B cell (primary cell): ENCODE measurements around a stretch of chr11.

GRCh38 chr11:69052375-69053217 lies 3.9 kb downstream of the TPCN2 start:
- PRO-cap: no peak
- CAGE, long polyA plus RNA: no peak

DNA sequence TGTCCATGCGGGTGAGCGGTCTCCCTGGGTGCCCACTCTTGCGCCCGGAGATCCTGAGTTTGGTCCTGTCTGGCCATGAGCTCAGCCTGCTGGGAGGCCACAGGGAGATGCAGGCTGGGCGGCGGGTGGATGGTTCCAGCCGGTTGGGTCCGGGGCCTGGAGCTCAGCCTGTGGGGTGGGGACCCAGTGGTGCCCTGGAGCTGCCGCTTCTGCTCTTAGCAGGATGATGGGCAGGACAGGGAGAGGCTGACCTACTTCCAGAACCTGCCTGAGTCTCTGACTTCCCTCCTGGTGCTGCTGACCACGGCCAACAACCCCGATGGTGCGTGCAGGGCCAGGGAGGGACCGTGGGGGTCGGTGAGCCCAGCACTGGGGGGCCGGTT lies 18.5 kb downstream of the TPCN2 start:
- PRO-cap: no peak
- CAGE, long polyA plus RNA: no peak

DNA sequence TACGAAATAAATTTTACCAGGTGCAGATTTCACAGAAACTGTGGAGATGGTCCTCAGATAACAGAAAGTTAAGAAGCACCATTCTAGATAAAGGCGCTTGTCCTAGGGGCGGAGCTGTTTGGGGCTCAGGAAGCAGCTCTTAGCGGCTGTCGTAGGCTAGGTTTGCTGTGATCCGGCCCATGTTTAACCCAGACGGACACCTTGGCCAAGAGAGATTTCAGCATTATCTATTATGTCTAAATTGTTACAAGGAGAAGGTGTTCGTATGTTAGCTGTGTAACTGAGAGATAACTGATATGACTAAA lies 25.7 kb downstream of the TPCN2 start:
- PRO-cap: no peak
- CAGE, long polyA plus RNA: no peak

DNA sequence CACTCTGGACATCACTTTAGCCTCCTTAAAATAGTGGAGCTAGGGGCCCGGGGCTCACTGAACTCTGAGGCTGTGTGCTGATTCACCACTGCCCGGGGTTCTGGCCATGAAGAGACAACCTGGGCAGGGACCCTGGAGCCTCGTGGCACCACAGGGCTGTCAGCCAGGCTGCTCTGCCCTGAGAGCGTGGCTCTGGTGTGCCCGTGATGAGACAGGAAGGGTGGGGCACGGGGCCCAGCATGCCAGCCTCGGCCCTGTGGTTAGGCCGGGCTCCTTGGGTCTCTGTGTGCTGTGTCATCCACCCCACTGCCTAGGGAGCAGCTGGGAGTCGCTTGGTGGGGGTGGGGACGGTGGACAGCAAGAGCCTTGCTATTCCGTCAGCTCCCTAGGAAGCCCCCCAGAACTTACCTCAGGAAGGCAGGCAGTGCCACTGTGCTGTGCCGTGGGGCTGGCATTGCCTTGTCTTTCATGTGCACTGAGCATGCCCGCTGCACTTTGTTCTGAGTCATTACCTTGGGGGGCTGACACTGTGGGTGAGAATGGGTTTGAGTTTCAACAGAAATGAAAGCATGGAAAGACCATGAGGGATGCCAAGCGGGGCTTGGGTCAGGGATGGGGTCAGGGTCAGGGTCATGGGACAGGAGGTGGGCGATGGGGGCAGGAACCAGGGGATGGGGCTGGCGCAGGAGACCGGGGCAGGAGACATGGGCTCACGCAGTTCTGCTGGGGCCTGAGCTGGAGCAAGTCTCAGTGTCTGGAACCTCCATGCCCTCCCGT lies 31.8 kb downstream of the TPCN2 start:
- PRO-cap: no peak
- CAGE, long polyA plus RNA: no peak

- PRO-cap: no peak
- CAGE, long polyA plus RNA: no peak
Measured at GRCh38 chr11:69155090-69155801, 489 bp upstream of the SMIM38 start.

- PRO-cap: no peak
- CAGE, long polyA plus RNA: no peak
Measured at GRCh38 chr11:69166502-69166934, 10.8 kb downstream of the SMIM38 start.

- PRO-cap: no peak
- CAGE, long polyA plus RNA: no peak
Measured at GRCh38 chr11:69210173-69210650, 54.5 kb downstream of the SMIM38 start.

DNA sequence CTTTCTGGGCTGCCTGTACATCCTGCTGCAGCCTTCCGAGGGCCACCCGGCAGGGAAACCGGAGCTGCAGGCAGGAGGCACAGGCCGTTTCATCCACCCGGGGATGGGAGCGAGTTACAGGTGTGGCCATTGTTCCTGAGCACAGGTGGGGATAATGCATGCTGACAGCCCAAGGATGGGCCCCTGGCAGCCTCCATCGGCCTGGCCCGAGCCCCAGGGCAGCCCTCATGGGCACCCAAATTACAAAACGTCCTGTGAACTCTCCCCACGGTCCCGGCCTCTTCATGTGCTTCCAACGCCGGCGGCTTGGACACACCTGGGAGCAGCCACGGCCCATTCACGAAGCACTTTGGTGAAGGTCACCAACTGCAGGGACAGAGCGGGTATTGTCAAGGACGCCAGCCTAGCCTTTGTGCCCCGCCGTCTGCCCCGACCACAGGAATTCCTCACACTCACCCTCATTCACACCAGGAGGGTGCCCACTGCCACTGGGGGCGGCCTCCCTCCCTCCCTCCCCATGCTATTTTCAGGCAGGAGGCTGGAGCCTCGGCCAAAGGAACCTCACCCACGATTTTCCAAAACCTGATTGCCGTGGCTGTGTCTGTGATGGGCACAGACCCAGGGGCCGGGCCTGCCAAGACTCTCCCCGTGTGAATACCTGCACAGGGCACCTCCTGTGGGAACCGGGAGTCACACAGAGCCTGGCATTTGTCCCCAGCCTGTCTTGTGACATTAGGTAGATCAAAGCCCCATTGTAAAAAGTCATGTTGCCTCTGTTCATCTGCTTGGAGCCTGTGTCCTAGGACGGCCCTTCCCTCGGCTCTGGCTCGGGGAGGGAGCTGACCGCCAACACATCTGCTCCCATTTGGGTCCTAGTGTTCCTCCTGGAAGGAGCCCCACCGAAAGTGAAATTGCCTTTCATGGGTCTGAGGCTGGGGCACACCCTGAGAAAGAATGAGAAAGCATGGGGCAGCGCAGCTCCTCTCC lies 42.0 kb upstream of the MYEOV start:
- PRO-cap: no peak
- CAGE, long polyA plus RNA: no peak

DNA sequence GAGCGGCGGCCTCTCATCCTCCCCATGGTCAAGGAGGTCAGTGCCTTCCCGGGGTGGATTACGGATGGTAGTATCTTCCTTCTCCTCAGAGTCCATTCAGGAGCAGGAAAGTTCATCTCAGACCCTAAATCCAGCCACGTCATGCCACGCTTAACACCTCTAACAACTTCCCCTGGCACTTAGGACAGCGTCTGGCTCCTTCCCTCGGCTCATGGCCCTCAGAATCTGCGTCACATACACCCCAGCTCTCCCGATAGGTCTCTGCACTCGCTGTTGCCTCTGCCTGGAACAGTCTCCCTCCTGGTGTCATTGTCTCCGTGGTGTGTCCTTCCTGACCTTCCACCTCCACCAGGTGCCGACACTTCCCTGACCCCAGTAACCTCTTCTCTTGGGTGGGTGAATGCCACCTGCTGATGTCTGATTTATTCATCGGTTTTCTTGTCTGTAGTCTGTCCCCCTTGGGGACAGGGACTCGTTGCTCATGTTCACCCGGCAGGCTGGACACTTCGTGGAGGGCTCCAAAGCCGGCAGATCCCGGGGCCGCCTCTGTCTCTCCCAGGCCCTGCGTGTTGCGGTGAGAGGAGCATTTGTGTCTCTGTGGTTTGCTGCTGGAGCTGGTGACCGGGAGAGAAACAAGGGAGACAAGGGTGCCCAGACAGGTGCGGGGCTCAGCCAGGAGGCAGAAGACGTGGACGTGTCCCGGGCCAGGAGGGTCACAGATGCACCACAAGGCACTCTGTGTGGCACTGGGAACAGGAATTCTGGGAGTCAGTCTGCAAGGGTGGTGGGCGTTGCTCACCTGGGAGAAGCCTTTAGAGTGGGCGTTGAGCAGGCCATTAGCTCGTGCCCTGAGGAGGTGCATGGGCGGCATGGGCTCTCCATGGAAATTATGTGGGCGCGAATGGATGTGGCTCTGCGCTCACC lies 1.5 kb downstream of the MYEOV start:
- PRO-cap: no peak
- CAGE, long polyA plus RNA: no peak

GRCh38 chr11:69299978-69300853 lies 6.3 kb downstream of the MYEOV start:
- PRO-cap: no peak
- CAGE, long polyA plus RNA: no peak

GRCh38 chr11:69396071-69396550 lies 102.2 kb downstream of the MYEOV start:
- PRO-cap: no peak
- CAGE, long polyA plus RNA: no peak

GRCh38 chr11:69450495-69450855 lies 156.5 kb downstream of the MYEOV start:
- PRO-cap: no peak
- CAGE, long polyA plus RNA: no peak

GRCh38 chr11:69463172-69463867 lies 169.4 kb downstream of the MYEOV start:
- PRO-cap: no peak
- CAGE, long polyA plus RNA: no peak

GRCh38 chr11:69494390-69494899 lies 146.5 kb upstream of the CCND1 start:
- PRO-cap: no peak
- CAGE, long polyA plus RNA: no peak

DNA sequence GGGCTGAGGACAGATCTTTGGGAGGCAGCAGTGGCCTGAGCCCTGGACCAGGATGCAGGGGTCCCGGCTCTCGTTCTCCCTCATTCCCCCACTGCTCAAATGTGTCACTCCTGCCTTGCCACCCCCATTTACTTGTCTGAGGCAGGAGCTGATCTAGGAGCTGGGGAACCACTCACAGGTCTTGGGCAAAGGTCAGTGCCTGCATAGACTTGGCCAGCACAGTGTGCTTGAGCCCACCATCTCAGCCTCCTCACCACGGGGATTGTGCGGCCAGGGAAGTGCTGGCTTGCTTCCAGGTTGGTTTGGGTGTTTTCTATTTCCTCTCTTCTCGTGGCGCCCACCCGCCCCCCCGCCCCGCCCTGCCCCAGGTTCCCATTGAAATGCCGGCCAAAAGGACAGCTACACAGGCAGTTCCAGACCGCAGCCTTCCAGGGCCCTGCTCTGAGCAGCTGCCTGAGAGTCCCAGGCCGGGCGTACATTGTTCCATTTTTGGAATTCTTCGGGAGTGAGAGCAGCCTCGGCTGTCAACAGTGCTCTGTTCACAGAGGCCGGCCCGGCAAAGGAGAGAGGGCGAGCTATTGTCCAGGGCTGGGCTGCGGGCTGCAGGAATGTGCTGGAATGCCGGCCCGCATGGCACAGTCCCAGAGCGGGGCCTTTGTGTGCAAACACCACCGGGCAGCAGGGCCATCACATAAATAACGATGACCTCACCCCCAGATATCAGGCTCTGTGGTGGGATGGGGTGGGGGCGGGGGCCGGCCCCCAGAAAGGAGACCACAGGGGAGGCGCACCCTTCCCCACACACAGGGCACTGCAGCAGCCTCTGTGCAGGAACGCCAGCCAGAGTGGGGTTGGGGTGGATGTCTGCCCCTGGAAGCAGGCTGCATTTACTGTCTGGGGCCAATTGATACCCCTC lies 143.9 kb upstream of the CCND1 start:
- PRO-cap: no peak
- CAGE, long polyA plus RNA: no peak

- PRO-cap: no peak
- CAGE, long polyA plus RNA: no peak
Measured at GRCh38 chr11:69634616-69635183, 6.3 kb upstream of the CCND1 start.

GRCh38 chr11:69643122-69643776 lies 2.3 kb downstream of the CCND1 start:
- PRO-cap: unidirectional peak, minus-strand start at chr11:69643441
- CAGE, long polyA plus RNA: no peak

DNA sequence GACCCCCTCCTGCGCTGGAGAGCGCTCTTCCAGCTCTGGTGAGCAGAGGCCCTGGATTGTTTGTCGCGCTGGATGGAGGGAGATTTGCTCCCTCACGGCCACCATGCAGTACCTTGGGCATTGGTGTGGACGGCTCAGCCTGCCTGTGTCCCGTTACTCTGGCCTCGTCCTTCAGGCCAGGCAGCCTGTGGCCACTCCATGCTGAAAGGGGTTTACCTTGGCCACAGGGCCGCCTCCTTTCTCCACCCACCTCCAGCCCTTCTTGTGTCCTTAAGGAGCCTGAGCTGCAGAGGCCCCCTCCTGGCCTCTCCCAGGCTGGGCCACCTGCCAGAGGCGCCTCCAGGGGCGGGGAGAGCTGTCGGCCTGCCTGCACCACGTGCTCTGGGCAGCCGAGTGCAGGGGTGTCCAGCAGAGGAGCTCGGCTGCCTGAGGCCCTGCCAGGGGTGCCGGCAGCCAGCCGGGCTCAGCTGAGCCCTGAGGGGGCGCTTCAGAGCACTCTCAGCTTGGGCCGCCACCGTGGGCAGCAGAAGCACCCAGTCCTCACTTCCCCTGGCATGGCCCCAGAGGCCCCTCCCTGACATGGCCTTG lies 3.2 kb downstream of the CCND1 start:
- PRO-cap: no peak
- CAGE, long polyA plus RNA: no peak

- PRO-cap: no peak
- CAGE, long polyA plus RNA: no peak
Measured at GRCh38 chr11:69652183-69653453, 11.7 kb downstream of the CCND1 start.

DNA sequence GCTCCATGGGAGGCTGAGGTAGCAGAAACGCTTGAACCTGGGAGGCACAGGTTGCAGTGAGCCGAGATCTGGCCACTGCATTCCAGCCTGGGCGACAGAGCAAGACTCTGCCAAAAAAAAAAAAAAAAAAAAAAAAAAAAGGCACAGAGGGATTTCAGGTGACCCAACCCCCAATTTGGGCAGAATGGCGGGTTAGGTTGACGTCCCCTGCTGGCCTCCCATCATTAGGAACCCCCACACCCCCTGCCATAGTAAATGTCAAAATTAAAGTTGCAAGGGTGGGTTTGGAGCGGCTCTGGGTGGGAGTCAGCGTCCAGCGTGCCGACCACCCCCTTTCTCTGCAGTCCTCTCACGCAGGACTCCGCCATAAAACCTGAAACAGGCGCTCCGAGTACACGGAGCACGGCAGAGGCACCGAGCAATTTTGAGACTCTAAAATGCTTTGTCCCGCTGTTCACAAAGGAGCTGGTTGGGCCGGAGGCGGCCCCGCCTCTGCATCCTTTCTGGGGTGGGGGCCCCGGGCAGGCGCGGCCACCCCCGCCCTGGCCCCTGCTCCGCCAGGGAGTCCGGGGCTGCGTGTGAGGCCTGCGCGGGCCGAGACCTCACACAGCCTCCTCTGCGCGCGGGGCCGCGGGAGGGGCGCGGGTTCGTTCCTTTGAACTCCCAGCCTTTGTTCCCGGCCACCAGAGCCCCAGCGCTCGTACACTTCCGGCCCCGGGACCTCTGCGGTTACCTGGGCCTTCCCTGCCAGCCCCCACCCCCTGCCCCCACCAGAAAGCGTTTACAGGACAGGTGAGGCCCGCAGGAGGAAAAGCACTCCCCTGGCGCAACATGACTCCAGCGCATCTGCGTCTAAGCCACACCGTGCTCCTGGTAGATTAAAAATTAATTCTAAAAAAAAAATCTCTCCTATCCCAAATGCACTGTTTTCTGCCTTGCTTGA lies 1.7 kb downstream of the FGF19 start:
- PRO-cap: no peak
- CAGE, long polyA plus RNA: no peak